Mucosa of descending colon (tissue), 1 donor: ENCODE measurements around the genes IL36RN and PSD4.

DNA sequence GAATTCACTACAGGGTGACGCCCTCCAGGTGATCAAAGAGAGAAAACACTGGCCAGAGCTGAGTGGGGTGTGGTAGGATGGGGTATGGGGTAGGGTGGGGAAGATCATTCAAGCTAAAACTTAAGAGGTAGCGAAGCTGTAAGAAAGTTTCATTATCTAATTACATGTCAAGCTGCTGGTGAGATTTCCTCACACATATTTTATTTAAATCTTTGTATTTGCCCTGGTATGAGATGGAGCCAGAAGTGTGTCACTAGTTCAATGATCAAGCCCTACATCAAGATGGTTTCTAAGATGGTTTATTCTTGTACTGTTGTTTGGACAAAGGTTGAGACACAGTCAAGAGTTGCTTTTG is 50.3 kb downstream of the FBLN7 start:
- PRO-cap, result no peak

- PRO-cap, result no peak
Measured at GRCh38 chr2:112220767-112222025, 33.6 kb downstream of the ZC3H8 start.

DNA sequence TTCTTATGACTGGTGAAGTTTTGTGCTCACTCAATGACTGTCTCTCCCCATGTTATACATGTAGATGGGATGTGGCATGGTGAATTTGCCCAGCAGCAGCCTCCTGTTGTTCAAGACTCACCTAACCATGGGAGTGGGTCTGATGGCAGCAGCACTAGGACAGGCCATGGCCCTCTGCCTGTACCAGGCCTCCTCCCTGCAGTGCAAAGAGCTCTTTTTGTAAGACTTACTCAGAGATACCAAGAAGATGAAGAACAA is 49.4 kb downstream of the ZC3H6 start:
- PRO-cap, result no peak

DNA sequence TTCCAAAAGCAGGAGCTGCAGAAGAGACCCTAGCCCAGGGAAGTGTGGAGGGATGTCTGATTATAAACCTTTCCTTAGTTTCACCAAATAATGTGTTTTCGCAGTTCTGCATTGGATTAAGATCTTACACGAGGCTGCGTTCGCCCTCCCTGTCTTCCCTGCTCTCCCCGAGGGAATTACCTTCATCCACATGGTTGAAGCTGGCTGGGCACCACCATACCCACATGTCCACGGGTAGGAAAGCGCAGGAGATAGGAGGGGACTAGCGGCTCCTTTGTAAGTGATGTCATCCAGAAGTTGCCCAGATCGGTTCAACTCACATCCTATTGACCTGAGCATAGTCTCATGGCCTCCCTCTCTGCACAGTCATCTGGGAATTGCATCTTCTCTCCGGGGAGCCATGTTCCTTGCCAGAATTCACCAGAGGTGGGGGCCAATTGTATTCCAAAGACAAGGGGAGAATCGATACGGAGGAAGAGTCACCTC is 1.1 kb downstream of the TTL start:
- PRO-cap, result no peak

DNA sequence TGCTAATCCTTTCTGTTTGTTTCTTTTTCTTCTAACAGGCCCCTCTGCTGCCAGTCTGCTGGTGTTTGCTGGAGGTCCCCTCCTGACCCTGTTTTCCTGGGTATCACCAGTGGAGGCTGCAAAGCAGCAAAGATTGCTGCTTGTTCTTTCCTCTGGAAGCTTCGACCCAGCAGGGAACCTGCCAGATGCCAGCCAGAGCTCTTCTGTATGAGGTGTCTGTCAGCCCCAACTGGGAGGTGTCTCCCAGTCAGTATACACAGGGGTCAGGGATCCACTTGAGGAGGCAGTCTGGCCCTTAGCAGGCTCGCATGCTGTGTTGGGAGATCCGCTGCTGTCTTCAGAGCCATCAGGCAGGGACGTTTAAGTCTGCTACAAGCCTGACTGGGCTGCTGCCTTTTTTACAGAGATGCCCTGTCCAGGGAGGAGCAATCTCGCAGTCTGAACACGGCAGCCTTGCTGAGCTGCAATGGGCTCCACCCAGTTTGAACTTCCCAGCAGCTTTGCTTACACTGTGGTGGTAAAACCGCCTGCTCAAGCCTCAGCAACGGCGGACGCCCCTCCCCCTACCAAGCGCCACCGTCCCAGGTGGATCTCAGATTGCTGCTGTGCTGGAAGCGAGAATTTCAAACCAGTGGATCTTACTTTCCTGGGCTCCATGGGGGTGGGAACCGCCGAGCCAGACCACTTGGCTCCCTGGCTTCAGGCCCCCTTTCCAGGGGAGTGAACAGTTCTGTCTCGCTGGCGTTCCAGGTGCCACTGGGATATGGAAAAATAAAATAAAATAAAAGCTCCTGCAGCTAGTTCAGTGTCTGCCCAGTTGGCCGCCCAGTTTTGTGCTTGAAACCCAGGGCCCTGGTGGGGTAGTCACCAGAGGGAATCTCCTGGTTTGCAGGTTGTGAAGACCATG is 30.0 kb downstream of the CHCHD5 start:
- PRO-cap, result no peak

GRCh38 chr2:112640364-112641340 is 5.1 kb upstream of the SLC20A1 start:
- PRO-cap, result no peak

DNA sequence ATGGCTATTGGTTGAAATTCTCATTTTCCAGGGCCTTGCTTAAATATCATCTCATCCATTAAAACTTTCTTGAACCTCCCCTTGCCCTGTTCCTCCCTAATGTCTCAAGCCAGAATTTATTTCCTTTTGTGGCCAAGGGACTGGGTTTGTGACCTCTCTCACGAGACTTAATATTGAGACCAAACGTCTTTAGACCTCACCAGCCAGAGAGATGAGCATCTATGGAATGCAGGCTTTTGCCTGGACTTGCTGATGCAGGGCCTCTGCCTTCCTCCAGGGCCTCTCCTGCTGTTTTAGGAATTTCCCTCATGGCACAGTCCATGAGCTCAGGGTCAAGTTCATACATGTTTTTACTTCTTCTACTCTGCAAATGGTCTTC is 22.4 kb downstream of the IL1B start:
- PRO-cap, result no peak

- PRO-cap, result no peak
Measured at GRCh38 chr2:112936722-112936996, 25.7 kb downstream of the IL37 start.

- PRO-cap, result no peak
Measured at GRCh38 chr2:113059005-113059499, at the start of gene IL36RN. Gene IL36RN (plus strand): TSS chr2:113059198.

- PRO-cap, result bidirectional peak, plus-strand start at chr2:113156548, minus-strand start at chr2:113156406
Measured at GRCh38 chr2:113156137-113156782, 17.5 kb upstream of the PSD4 start.

- PRO-cap, result unidirectional peak, plus-strand start at chr2:113165227; bidirectional peak, plus-strand start at chr2:113165699, minus-strand start at chr2:113165453
Measured at GRCh38 chr2:113164782-113165793, 8.7 kb upstream of the PSD4 start.

DNA sequence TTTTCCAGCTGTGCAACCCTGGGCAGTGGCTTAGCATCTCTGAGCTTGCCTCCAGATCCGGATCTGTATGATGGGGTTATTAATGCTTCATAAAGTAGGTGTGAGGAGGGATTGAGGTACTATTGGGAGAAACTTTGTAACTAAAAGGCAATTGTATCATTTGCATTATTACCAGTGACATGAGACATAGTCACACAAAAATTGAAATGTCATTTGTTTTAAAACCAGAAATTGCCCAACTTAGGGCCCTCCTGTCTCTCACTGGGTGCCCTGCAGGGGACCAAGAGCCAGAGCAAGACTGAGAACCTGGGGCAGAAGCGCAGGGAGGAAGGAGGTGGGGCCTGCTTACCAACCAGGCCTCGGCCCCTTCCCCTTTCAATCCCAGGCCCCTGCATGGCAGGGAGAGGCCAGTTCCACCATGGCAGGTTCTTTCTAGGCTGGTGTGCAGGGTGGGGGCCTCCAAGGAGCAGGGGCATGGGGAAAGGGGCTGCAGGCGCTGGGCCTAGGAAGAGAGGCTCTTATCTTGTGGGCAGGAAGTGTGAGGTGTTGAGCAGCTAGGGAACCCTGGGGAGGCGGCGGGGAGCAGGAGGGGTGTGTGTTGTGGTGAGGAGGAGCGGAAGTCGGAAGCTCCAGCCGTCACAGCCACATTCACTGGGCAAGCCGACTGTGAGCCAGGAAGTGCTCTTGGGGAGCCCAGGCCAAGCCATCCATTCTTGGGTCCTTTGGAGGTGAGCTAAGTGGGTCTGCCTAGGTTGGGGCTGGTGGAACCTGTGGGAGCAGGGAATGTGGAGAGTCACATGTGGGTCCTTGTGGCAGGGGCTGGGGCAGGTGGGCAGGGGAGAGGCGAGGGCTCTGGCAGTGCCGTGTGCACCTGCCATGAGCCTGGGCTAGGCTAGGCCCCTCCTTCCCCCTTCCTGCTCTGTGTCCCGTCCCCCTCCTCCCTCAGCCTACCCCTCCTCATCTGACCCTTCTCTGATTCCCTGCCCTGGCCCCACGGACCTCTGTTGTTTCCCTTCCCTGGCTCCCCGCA is at the start of gene PSD4:
Gene PSD4, plus strand, starts transcription at position 645 of the 1,030 bp plus-strand sequence.
- PRO-cap, result unidirectional peak, plus-strand start at position 645 of the sequence

DNA sequence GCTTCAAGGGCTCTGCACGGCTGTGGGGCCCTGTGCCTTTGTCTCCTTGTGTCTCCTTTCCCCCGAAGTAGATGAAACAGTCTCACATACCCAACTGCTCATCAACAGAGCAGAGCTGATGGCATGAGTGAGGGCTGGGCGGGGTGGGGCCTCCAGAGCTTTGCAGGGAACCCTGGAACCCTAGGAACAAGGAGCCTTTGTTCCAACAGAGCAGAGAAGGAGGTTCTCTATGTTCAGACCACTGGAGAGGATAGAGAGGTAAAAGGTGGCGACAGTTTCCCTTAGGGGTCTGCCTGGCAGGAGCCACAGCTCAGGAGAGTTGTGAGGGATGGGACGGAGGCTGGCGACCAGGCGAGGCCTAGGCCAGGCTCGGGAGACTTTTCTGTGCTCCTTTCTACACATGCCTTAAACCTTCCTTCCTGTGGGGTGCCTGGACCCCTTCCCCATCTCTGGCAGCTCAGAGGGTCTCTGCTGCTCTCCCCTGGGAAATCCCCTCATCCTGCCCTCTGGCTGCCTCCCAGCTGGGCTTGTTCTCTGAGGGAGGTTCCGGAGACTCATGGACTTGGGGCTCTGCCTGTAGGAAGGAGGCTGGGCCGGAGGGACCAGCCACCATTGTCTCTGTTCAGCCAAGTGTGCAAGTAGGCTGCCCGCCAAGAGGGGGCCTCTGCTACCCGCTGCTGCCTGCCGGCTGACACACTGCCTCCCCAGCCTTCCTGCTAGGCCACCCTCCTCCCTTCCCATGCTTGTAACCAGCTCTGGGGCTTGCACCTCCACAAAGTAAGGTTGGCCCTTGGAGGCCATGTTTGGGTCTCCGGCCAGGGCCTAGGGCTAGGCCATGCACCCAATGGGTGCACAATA is 28.5 kb downstream of the PSD4 start:
- PRO-cap, result no peak

DNA sequence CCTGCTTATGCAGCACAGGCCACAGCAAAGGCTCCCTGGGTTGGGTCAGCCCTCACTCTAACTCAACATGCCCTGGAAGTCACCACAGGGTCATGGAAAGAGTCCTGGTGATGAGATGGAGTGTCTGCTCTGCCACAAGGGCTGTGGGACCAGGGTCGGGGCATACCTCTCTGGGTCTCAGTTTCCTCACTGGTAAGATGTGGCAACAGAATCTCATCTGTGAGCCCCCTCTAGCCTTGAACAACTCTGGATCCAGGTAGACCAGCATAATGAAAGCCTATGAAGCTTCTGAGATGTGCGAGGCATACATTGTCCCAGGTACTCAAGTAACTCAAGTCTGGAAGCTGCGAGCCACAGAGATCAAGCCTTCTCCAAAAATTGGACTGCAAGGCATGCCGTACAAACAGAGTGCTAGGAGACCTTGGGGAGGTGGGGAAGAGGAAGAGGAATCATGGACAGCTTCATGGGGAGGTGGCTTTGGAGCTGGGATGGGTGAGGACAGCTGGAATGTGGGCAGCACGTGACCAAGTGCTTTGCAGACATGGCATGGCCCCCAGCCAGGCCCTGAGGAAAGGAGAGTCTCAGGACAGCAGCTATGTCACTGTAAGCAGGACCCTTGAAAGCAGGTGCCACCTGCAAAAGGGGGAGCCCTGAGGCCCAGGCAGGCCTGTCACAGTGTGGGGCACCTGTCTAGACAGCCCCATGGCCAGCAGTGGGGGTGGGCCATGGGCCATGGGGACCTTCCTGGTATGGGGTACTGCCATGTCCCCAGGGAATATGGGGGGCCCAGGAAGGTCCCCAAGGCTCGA is 10.3 kb downstream of the PAX8 start:
- PRO-cap, result no peak

DNA sequence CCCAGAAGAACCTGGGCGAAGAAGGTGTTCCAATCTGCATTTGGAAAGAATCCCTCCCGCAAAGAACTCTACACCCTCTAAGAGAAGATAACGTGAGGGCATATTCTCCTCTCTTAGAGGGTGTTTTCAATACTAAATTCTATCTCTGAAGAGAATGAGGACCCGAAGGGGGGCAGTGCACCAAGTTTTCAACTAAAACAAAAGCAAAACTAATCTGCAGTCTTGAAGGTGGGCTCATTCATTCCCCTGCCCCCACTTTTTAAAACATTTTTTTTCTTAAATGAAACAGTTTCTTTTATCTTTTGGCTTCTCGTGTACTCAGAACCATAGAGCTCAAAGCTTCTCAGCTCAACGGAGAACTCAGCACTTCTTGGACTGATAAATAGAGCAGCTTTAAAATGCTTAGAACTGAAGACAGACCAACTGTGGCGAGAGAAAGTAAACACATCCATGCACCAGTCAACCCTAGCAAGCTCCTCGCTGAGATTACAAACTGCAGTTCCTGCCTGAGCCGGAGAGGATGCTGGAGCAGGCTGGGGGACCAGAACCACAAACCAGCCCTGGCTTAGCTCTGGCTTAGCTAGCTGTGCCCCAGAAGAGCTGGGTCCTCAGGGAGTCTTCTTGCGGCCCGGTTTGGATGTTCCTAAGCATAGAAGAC is 5.9 kb downstream of the PAX8 start:
- PRO-cap, result no peak

DNA sequence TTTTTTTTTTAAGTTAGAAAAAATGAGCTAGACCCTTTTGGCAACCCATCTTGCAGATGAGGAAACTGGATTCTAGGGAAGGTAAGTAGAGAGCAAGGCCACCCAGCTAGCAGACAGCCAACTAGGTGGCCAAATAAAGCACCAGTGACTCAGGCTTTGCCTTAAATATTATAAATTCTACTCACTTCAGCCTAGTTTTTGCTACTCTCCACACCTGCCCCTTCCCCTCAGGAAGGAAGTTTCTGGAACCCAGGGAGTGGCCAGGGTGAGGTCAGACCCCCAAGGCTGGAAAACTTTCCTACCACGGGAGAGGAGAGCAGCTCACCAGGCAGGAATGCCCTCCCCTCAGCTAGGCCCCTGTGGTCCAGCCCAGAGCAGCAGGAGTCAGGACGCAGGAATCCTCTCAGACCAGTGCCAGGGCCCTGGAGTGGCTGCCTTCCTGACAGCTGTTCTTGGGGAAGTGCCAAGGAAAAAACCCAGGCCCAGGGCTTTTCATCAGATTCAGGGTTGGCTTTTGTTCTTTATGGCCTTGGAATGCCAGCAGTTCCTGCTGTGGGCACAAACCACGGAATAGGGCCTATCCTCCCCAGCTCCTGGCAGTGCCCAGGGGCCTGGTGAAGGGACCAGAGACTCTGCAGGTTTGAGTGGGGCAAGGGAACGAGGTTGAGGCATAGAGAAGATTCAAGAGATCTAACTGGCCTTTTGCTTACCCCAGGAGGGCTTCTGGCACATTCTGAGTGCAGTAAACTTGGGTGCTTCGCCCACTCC is 5.1 kb upstream of the PAX8 start:
- PRO-cap, result no peak

DNA sequence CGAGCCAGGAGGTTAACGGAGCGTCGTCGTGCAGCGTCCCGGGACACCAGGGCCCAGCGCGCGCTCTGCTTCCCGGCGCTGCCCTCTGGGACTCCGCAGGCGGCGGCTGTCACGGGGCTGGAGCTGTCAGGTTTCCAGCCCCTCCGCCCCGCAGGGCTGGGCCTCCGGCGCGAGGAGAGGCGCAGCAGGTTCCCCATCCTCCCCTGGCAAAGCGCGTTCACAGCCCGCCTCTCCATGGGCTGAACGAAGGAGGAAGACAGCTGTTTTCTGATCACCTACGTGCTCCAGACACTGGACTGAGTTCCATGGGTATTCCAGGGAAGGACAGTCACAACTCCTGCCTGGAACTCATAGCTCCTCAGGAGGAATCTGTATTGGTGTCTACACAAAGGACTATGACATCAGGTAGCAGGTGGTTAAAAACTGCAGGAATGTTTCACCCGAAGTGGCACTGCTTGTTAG is 12.6 kb upstream of the PAX8 start:
- PRO-cap, result unidirectional peak, minus-strand start at position 87 of the sequence

- PRO-cap, result no peak
Measured at GRCh38 chr2:113317525-113317916, 38.8 kb upstream of the PAX8 start.

DNA sequence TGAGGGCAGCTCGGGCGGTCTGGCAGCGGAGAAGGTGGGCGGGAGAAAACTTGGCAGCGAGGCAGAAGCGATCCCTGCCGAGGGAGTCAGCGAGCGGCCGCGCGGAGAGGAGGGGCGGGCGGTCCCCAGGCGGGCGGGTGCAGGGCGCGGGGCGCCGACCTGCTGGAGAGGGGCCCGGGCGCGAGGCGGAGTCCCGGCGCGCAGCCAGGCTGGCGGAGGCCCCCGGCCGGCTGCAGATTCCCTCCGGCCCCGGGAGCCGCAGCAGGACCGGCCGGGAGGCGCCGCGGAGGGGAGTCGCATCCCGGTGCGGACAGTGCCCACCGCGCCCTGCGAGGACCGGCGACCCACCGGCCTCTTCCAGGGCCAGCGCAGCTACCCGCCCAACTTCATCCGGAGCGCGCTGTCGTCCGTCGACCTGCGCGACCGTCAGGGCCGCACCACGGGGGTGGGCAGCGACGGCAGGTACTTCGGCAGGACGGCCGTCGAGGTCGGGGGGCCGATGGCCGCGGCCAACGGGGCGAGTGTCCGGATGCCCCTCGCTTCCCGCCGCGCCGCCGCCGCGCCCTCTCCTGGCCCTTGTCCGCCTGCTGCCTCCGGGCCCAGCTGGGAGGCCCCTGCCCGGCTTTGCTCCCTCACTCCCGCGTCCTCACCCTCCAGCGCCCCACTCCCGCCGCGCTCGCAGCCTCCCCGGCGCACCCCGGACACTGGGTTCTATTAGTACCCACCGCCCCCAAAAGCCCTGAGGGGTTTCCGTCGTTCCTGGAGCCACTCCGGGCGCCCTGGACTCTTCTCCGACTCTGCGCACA is 43.4 kb downstream of the FOXD4L1 start:
- PRO-cap, result no peak

- PRO-cap, result no peak
Measured at GRCh38 chr2:113551489-113551998, 53.1 kb downstream of the FOXD4L1 start.